Transverse colon (tissue), 4 donors: ENCODE measurements around a stretch of chr5.

- PRO-cap = no peak
- RAMPAGE, long total RNA, 4 experiments = no peak in any of the 4 experiments
Observed at GRCh38 chr5:1349682-1350521, 5.0 kb upstream of the CLPTM1L start.

GRCh38 chr5:1437470-1437998 is 7.7 kb downstream of the SLC6A3 start:
- PRO-cap = no peak
- RAMPAGE, long total RNA, 4 experiments = no peak in any of the 4 experiments

DNA sequence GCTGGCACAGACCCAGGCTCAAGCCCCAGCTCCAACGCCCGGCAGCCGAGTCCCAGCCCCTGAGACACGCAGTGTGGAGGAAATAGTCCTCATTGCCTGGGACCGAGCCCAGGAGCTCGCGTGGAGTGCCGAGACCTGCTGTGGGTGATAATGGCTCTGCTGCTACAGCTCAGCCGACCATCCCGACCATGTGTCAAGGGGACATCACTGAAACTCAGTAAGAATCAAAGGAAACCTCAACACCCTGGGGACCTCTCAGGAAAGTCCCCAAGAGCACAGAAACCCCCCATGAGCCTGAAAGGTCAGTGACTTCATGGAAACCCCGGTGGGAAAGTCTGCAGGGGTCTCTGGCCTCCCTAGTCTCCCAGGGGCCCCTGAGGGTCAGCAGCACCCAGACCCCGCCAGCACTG is 38.8 kb downstream of the LPCAT1 start:
- PRO-cap = no peak
- RAMPAGE, long total RNA, 4 experiments = no peak in any of the 4 experiments

DNA sequence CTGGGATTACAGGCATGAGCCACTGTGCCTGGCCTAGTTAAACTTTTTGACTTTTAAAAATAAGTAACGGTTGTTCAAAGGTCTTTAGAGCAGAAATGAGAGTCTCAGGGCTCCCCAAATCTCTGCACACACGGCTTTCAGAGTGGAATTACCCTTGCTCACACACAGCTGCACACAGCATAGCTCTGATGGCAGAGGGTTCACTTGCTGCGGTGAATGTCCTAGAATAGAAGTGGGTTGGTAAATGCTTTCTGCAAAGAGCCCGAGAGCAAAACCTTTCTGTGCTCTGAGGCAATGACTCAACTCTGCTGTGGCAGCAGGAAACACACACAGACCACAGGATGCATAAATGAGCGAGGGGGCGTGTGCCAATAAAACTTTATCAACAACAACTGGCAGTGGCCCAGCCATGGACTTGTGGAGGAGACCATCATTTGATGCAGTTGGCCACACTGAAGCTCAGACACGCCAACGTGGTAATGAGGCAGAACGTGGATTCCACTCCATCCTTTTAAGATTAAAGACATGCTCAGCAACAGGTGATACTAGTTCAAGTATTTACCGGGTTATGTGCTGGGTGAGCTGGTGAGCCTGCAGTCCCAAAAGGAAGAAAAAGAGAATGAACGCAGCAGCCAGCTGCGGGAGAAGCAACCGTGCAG is 6.8 kb downstream of the MRPL36 start:
- PRO-cap = bidirectional peak, plus-strand start at position 412 of the sequence, minus-strand start at position 307 of the sequence
- RAMPAGE, long total RNA, 4 experiments = no peak in any of the 4 experiments

GRCh38 chr5:1813778-1814306 is 12.6 kb downstream of the NDUFS6 start:
- PRO-cap = no peak
- RAMPAGE, long total RNA, 4 experiments = no peak in any of the 4 experiments

DNA sequence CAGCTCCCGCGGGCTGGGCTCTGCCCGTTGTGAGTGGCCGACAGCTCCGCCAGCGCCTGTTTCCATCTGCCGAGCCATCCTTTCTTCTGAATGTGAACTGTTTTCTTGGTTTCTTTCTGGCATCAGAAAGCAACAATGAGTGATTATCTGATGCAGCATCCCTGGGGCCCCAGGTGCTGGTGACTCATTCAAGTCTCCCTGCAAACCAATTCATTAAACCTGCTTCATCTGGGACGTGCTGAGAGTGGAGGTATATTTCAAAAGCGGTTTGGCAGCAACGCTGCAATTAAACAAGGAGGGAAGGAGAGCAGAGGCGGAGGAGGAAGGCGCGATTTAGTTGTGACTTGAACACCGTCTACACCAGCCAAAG is 90.9 kb upstream of the IRX4 start:
- PRO-cap = no peak
- RAMPAGE, long total RNA, 4 experiments = no peak in any of the 4 experiments

- PRO-cap = no peak
- RAMPAGE, long total RNA, 4 experiments = no peak in any of the 4 experiments
Observed at GRCh38 chr5:2129571-2130108, 246.9 kb upstream of the IRX4 start.

- PRO-cap = no peak
- RAMPAGE, long total RNA, 4 experiments = no peak in any of the 4 experiments
Observed at GRCh38 chr5:4231309-4231640, 635.6 kb downstream of the IRX1 start.

GRCh38 chr5:4765759-4766122 is 374.4 kb upstream of the ADAMTS16 start:
- PRO-cap = no peak
- RAMPAGE, long total RNA, 4 experiments = no peak in any of the 4 experiments

DNA sequence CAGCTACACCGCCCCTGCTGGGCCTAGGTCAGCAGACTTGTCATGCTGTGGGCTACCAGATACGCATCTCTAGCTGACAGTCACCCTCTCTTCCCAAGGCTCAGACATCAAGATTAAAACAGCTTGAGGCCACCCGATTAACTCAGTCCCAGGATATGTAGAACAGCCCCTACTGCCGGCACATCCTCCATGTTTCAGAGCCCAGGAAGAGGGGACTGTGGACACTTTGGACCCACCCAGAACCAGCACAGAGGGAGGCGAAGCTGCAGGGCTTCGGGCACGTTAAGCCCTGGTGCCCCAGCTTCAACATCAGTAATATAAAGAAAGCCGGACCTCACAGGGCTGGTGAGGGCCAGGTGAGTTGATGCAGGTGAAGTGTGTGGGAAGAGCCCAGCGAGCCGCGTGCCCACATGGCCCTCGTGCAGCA is 8.0 kb downstream of the MED10 start:
- PRO-cap = no peak
- RAMPAGE, long total RNA, 4 experiments = no peak in any of the 4 experiments

- PRO-cap = no peak
- RAMPAGE, long total RNA, 4 experiments = no peak in any of the 4 experiments
Observed at GRCh38 chr5:6593164-6593469, 39.7 kb downstream of the NSUN2 start.

DNA sequence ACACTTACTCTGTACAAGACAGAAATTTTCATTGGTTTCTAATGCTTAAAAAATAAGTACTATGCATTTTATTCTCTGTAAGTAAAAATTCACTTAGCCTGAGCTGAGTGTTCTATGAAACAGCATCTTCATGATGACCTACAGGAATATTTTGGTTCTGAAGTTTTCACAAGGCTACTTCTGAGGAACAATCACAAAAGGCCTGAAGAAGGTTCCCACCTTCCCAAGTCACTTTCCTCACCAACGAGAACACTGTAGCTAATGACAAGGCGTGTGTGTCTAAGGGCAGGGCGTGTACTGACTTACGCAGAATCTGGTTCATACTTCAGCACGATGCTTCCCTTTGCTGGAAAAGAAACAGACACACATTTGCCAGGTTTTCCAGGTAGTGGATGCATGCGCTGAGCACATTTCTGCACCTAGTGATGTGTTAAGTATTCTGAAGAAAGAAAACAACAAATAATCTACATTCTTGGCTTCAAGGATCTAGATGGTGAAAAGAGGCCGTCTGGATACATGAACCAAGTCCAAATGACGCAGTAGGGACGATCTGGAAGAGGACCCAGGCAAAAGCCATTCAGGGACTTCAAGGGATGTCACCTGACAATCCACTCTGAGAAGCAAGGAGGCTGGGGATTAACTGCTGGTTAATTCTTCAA is 30.6 kb downstream of the NSUN2 start:
- PRO-cap = no peak
- RAMPAGE, long total RNA, 4 experiments = start-site peak on the minus strand in 1 of 4 experiments, centred at position 325 of the sequence, 16 reads per replicate

- PRO-cap = no peak
- RAMPAGE, long total RNA, 4 experiments = no peak in any of the 4 experiments
Observed at GRCh38 chr5:6634932-6635407, 1.7 kb downstream of the SRD5A1 start.

DNA sequence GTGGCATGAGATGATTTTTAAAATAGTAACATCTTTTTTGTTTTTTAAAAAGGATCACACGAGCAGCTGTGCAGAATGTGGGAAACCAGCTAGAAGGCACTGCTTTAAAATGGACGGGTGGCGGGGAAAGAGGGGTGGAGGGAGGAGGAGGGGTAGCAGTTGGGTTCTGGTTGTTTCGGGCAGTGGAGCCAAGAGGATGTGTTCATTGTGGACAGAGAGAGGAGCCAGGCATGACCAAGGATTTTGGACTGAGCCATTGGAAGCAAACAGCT is 1.6 kb upstream of the TENT4A start:
- PRO-cap = no peak
- RAMPAGE, long total RNA, 4 experiments = no peak in any of the 4 experiments

DNA sequence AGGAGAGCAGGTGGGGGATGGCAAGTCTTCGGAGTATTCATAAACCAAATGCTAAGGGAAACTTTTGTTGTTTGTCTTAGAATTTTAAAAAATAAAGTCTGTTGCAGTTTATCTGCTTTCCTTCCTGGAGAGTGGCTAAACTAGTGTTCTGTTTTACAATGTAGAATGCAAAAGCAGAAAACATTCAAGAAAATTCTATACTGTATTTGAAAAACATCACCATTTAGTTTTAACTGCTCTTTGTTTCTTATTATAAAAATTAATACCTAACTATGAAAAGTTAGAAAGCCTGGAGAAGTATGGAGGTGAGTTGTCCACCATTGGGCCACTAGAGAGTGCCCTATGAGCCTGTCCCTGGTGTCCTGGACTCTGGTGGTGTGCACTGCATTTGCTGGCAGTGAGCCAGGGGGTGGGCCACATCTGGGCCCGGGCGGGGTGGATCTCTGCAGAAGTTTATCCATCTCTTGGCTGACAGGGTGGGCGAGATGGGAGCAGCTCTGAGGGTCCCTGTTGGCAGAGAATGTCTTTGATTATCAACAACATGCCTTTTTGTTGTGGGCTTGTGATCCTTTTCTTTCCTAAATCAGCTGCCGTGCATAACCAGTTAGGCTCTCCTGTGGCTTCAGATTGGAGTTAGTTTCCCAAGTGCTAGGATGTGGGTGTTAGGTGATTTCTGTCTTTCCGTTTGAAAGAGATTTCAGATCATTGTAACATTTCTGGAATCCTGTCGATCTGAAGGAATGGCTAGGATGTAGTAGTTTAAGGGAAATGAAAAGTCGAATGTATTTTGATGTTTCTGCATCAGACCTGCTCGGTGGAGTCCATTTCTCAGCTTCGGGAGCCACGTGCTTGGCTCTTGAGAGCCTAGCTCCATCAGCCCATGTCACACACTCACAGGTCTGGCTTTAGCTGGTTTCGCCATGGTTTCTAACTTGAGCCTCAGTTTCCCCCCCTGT is 8.3 kb downstream of the TENT4A start:
- PRO-cap = no peak
- RAMPAGE, long total RNA, 4 experiments = no peak in any of the 4 experiments

- PRO-cap = no peak
- RAMPAGE, long total RNA, 4 experiments = no peak in any of the 4 experiments
Observed at GRCh38 chr5:6765511-6766134, 52.4 kb downstream of the TENT4A start.

- PRO-cap = no peak
- RAMPAGE, long total RNA, 4 experiments = no peak in any of the 4 experiments
Observed at GRCh38 chr5:7849614-7850202, 1.2 kb downstream of the CFAP90 start.

DNA sequence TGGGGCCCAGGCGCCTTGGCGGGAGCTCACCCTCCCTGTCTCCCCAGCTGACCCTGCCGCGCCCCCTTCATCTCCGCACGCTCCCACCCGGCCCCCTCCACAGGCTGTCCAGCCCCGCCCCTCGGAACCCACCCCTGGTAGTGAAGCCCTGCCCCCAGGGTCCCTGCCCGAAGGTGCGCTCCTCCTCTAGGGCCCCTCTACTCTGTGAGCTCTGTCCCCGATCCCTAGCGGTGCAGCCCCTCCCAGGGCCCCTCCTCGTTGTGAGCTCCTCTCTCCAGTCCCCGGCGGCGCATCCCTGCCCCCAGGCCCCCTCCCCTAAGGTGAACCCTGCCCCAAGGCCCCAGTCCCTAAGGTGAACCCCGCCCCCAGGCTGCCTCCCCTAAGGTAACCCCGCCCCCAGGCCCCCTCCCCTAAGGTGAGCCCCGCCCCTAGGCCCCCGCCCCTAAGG is 706 bp downstream of the CFAP90 start:
- PRO-cap = no peak
- RAMPAGE, long total RNA, 4 experiments = no peak in any of the 4 experiments

DNA sequence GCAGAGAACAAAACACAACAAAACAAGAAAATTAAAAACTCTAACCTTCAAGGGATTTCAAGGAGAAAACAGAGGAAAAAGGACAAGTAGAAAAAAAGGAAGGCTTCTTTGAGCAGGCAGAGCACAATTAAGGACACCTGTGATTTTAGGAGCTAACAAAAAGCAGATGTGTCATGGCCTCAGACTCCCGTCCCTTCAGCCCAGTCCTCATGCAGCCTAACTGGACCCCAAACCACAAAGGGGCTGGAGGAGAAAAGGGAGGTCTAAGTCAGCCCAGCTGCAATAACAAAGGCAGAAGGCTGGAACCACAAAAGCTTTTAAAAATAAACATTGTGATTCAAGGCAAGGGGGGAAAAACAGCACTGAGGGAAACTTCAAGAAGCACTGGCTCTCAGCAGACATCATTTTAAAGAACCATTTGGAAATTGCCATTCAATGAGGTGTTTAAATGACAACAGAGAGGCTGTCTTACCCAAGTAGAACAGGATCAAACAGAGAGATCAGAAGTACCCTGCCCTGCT is 89.4 kb downstream of the SEMA5A start:
- PRO-cap = no peak
- RAMPAGE, long total RNA, 4 experiments = no peak in any of the 4 experiments

DNA sequence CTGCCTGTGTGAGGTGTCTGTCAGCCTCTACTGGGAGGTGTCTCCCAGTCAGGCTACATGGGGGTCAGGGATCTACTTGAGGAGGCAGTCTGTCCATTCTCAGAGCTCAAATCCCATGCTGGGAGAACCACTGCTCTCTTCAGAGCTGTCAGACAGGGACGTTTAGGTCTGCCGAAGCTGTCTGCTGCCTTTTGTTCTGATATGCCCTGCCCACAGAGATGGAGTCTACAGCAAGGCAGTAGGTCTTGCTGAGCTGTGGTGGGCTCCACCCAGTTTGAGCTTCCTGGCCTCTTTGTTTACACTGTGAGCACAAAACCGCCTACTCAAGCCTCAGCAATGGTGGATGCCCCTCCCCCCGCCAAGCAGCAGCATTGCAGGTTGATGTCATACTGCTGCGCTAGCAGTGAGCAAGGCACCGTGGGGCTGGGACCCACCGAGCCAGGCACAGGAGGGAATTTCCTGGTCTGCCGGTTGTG is 233.2 kb downstream of the ATPSCKMT start:
- PRO-cap = no peak
- RAMPAGE, long total RNA, 4 experiments = no peak in any of the 4 experiments